Osteoblast (primary cell): ENCODE measurements around the gene HAAO.

DNA sequence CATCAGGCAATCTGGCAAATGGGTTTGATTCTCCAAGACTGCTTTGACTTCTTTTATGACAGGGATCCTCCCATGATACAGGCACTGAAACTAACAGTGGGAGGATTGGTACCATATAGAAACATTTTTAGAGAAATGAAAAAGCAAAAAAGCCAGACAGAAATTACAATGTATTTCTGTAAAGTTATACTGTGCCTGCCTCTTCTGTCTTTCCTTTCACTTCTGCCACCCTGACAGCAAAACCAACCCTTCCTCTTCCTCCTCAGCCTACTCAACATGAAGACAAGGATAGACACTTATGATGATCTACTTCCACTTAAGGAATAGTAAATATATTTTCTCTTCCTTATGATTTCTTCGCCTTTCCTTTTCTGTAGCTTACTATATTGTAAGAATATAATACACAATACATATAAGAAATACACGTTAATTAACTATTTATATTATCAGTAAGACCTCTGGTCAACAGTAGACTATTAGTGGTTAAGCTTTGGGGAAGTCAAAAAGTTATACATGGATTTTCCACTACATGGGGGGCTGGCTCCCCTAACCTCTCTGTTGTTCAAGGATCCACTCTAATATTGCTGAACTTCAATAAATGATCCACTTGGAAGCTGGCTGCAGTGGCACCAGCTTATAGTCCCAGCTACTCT, 28.1 kb downstream of the MAP4K3 start:
- CAGE, long polyA plus RNA: no peak
- RRBS: no CpG with 5 or more reads among the region's 2 CpGs

DNA sequence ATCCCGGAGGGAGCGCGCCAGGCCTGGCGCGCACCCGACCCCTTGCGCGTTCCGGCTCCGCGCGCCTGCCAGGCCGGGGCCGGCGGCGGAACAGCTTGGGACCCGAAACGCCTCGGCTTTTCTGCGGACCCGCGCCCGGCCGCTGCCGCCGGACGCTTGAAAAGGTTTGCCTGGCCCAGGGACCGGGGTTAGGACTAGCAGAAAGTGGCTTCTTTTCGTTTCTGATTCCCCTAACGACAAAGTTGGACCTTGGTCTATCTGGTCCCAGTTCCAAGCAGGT, 227 bp upstream of the MAP4K3 start:
- CAGE, long polyA plus RNA: no peak
- RRBS: 1% methylated on average over 19 of the region's 30 CpGs

DNA sequence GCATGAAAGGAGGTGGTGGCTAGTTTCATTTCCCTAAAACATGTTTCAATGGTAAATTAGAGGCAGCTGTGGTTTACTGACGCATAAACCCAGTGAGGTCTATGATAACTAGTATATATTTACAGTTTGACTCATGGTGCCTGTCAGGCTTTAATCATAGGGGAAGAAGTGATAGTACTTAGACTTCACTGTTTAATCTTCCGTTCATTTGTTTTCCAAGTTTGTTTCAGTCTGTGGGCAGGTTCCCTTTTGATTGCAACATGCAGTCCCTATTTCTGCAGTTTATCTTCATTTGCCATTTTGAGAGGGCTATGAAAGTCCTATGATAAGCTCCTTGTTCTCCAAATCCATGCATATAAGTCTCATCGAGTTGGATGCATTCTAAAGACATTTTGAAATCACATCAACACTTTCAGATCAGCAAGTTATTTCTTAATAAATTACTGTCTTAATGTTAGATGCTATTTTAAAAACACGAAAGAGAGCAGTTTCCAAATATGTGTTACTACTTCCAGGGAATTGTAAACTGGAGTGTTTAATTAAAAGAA, 55.2 kb upstream of the MAP4K3 start:
- CAGE, long polyA plus RNA: no peak
- RRBS: no CpG with 5 or more reads among the region's 4 CpGs

DNA sequence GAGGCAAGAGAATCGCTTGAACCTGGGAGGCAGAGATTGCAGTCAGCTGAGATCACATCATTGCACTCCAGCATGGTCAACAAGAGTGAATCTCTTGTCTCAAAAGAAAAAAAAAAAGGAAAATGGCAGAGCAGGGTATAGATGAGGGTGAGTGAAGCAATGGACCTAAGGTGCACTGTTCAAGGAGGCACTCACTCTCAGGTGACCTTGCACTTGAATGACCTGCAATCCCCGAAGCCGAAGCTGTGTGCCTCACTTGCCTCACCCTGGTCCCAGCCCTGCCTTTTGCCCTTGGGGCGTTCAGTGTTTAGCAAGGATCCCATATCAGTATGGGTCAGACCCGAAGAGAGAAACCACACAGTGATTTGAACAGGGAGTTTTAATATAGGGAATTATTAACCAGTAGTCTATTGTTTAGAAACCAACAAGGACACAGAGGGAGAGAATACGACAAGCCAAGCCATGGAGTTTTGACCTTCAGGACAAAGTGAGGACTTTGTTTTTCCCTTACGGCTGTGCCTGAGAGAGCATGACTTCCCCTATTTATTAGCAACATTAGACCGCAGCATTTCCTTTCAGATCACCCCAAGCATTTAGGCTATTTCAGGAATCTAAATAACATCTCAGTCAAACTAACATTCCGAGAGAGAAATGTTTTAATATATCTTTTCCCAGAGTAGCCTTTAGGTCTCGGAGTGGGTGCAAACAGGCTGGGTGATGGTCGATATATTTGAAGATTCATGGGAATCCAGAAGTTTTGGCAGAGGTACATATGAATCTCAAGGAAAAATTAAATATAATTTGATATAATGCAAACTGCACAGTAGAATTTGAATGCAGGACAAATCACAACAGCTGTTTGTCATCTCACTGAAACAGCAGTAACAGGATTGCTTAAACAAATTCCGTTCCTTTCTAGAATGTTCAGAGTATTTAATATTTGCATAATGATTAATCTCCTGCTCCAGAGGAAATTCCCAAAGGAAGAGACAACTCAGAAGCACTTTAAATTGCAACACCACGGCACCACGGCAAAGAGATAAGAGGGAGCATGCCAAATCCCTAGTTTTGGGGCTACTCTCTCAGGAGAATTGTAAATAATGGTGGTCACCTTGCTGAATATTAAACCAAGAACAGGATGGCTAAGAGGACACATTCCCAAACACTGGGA, 67.4 kb upstream of the MAP4K3 start:
- CAGE, long polyA plus RNA: no peak
- RRBS: no CpG with 5 or more reads among the region's 14 CpGs

DNA sequence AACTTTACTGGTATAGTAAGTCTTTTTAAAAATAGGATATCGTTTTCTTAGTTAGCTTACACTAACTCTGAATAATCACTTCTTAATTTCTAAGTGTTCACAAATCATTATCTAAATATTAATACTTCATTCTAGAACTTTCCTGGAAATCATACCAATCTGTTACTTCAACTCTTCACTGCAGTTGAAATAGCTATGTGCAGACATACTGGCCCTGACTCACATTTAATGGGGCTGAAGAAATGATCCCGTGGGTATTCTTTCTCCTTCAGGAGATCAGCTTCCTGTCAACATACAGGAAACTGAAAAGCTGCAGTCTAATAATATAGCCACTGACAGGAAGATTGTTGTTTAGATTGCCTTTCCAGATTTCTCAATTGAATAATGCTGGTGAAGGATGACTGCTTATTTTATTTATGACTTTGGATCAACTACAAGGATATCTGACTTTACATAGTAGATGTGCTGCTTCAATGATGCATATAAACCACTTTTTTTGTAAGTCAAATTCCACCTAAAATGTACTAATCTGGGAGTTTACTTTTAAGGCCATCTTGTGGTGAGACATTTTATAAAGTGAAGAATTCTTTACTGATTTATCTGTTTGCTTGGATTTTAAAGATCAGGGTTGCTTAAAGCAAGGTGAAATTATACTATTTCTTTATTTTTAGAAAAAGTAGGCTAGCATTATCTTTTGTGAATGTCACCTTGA, 93.3 kb upstream of the MAP4K3 start:
- CAGE, long polyA plus RNA: no peak
- RRBS: no CpG with 5 or more reads among the region's 2 CpGs

GRCh38 chr2:39664899-39665774, 580 bp upstream of the TMEM178A start:
- CAGE, long polyA plus RNA: no peak
- RRBS: 3% methylated on average over 3 of the region's 42 CpGs

- CAGE, long polyA plus RNA: no peak
- RRBS: no CpG with 5 or more reads among the region's 10 CpGs
Measured at GRCh38 chr2:39737600-39738208, 41.4 kb downstream of the THUMPD2 start.

DNA sequence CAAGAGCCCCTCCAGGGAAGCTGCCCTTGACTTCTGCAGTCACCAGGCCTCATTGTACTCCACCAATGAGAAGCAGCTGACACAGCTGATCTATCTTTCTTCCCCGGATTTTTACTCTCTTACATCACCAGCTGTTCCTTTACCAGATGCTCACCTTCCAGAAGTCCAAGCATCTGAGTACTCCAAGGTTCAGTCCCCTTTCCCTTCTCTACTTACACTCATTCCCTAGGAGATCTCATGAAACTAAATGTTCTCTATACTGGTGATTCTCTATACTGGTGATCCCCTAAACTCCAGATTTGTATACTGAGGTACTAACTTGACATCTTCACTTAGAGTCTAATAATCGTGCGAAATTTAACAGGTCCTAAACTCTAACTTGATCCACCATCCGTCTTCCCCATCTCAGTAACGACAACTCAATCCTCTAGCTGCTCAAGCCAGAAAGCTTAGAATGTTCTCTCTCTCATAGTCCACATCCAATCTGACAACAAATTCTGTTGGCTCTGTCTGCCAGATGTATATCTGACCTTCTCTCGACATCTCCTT, 25.7 kb downstream of the THUMPD2 start:
- CAGE, long polyA plus RNA: no peak
- RRBS: no CpG with 5 or more reads among the region's 6 CpGs

DNA sequence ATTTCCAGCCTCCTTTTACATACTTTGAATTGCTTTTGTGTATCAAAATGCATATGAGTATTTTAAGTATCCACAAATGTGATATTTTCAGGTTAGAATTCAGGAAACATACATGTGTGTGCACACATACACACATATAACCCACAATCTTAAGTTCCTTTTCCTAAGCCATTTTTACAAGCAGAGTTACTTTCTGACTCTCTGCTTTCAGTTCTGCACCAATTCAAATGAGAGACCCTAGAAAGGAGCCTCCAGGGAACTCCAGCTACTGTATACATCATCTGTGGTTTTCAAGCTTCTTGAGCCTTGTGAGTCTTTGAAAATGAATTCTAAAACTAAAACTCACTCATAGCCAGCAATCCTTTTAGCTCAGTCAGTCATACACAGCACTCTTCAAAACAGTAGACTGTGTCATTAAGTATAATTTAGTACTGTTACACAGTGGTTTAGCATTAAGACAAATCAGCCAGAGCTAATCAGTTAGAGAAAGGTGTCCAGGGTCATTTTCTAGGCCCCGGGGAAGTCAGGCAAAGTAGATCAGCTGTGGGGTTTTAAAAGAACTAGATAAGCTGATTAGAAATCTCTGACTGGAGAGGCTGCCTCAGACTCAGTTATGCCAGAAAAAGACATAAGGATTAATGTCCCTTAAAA, 322.0 kb upstream of the THUMPD2 start:
- CAGE, long polyA plus RNA: no peak
- RRBS: no CpG with 5 or more reads among the region's 1 CpG

DNA sequence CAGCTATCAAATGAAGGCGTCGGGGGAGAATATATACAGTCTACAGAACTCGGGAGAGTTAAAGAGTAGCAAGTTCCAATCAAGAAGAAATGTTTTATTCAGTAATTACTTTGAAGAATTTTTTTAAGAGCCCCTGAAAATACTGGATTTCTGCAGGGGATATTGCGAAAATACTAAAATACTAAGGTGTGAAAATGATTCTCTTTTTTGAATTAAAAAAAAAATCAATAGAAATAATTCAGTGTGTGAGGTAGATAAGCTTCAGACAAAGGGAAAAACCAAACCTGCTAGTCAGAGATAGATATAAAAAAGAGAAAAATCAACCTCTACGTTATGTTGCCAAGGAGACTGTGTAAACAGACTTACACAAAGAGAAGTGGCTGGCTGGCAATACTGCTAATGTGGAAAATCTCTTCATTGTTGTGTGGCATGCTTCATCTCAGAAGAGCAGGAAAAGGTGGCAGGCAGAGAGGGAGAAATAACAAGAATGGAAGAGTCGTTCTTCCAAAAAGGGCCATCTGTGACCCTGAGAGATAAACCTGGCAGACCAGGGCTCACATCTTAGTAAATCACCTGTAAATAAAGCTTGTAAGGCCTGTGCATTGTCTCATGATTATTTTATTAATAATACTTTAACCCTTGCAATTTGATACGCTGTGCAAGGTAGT, 200.8 kb downstream of the SLC8A1 start:
- CAGE, long polyA plus RNA: no peak
- RRBS: no CpG with 5 or more reads among the region's 7 CpGs

DNA sequence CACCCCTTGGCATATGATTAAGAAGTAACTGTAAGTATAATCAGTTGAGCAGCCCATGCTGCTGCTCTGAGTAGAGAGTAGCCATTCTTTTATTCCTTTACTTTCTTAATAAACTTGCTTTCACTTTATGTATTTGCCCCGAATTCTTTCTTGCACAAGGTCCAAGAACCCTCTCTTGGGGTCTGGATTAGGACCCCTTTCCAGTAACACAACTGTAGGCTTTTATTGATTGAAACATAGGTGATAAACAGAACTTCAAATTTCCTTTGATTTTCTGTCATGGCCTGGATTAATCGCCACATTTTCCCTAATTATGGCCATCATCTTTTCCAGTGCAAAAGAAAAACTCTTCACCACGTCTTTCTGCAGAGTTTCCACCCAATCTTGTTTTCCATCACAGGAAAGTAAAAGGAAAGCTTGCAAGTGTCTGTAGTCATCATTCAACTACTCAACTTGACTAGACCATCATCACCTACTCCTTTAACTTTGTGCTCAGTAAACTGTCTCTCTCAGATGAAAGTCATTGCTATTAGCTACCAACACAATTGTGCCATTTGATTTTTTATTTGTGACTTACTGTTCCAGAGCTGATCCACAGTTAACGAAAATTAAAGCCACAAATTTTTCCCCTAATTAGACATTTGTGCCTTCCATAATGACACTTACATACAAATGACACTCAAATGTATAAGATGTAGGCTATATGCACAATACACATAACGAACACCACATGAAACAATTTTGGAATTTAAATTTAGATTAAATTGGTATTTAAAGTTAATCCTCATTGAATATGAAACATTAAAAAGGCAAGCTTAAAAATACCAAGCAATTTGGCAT, 49.3 kb downstream of the SLC8A1 start:
- CAGE, long polyA plus RNA: no peak
- RRBS: no CpG with 5 or more reads among the region's 5 CpGs

GRCh38 chr2:41847727-41848622, 199.8 kb upstream of the PKDCC start:
- CAGE, long polyA plus RNA: no peak
- RRBS: no CpG with 5 or more reads among the region's 9 CpGs

DNA sequence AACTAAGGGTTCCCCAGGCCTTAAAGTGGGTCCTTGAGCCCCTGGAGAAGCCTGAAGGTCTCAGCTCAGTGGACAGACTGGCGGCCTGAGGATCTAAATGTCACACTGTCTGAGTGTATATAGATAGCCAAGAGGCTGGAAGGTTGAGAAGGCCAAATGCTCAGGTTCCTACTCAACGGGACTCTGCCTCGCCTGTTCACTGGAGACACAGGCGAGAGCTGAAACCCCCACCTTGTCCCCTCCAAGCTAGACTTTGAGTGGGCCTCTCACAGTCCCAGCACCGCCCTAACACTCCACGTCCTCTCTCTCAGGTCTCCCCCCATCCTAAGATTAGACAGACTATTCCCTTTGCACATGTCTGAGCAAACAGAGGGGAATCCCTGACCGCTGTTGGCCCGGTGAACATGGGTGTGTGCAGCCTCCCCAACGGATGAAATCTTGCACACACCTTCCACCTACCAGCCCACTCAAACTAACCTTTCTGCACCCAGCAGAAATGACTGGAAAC, 1.7 kb downstream of the PKDCC start:
- CAGE, long polyA plus RNA: no peak
- RRBS: no CpG with 5 or more reads among the region's 9 CpGs

DNA sequence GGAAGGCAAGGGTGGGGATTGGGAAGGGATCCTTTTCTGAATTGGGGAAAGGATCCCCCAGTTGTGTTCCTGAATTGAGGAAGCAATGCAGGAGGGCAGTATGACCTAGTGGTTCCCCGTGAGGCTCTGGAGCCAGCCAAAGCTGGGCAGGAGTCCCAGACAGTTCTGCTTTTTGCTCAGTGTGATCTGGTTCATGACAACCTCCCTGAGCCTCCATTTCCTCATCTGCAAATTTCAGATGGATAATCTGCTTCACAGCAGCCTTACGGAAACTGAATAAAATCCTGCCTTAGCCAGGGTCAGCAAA, 12.8 kb downstream of the PKDCC start:
- CAGE, long polyA plus RNA: no peak
- RRBS: no CpG with 5 or more reads among the region's 2 CpGs

DNA sequence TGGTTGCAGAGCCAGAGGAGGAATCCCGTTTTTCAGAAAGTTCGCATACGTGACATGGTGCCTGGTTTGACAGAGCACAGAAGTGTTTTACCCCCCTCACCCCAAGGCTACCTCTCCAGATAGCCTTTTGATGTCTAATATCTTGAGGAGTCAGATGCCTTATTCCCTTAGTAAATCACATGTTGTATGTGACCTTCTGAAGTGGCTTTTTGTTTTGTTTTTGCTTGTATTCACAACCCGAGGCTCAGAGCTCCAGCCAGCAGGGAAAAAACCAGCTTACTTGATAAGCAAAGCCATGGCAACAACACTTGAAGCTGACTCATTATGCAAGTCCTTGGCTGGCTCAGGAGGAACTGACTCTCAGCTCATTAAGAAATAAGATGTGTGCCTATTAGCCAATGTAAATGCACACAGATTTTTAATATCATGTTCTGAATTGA, 41.5 kb downstream of the OXER1 start:
- CAGE, long polyA plus RNA: no peak
- RRBS: no CpG with 5 or more reads among the region's 4 CpGs

DNA sequence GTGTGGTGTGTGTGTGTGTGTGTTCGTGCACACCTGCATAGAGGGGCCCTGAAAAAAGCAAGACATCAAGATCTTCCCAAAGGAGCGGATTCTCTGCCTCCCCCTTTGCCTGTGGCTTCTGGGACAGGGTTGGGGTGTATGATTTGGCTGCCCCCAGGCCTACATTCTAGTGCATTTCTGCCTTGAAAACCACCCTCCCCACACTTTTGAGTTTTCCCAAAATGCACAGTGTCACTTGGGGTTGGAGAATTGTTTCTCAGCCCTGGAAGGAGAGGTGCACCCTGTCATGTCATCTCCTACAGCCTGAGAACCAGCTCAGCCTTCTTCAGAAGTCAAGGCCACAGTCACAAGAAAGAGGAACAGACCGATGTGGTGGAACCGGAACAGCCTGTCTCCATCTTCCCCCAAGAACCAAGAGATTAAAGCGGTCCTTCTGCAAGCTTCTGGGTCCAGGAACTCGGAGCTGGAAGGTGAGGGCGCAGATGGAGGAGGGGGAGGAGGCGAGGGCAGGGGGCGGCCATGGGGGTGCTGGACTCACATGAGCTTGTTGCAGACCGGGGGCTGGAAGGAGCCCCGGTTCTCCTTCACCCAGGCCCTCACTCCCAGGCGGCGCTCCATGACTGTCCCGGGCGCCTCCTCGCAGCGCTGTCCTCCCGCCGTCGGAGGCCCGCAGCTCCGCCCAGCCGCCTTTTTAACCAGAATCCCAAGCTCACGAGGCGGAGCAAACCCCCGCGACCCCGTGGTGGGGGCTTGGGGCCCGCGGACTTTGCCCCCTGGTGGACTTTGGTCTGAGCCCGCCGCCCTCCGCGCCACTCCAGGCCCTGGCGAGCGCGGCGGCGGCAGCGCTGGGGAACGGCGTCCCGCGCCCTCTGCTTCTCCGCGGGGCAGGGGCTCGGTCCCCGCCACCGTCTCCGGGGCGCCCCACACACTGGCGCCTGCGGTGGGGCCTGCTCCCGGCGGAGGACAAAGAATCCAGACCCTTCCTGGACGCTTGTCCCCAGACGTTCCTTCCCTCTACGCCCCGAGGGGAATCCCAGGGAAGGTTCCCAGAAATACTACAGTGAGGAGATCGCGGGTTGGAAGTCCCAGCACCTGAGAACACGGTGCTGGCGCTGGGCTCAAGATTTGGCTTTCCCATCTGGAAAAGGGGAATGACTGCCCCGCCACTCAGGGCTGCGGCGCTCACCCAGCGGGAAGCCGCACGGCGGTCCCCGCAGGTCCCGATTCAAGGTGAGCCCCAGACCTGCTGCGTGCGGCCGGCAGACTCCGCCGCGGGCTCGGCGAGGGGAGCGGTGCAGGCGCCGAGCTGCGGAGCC, at the start of gene HAAO:
TSS of gene HAAO (minus strand) at position 665 of the 1,316 bp plus-strand sequence.
- CAGE, long polyA plus RNA: no peak
- RRBS: 4% methylated on average over 19 of the region's 84 CpGs

- CAGE, long polyA plus RNA: no peak
- RRBS: no CpG with 5 or more reads among the region's 11 CpGs
Measured at GRCh38 chr2:42917233-42917757, 124.9 kb upstream of the HAAO start.

DNA sequence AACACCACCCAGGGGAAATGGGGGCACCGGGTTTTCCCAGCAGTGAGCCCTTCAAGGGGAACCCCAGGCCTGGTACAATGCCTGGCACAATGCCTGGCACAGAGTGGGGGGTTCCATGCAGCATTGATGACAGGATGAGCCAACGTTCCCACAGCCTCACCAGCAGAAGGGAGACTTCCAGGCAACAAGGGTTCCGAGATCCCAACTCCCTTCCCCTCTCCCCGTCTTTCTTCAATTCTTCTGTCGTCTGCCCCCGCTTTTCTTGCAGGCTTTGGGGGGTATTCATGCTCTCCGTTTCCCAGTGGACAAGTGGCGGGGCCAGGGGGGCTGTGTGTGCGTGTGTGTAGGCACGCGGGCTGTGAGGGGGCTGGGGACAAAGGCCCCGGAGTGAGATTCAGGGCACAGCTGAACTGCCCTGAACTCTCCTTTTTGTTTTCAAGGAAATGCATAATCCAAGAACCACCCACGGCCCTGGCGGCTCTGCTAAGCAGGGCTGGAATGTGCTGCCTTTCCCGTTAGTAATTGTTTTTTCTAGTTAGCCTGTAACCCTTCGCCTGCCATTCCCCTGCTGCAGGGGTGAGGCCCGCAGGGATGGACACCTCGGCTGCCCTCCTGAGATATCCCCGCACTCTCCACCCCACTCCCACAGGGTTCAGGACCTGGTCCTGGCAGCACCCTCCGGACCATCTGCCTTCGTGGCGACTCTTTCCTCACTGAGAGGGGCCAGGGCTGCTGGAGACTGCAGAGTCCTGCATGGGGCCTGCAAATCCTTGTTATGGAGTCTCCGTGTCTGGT, 132.3 kb upstream of the HAAO start:
- CAGE, long polyA plus RNA: no peak
- RRBS: no CpG with 5 or more reads among the region's 23 CpGs

- CAGE, long polyA plus RNA: no peak
- RRBS: no CpG with 5 or more reads among the region's 1 CpG
Measured at GRCh38 chr2:43051082-43051374, 175.4 kb downstream of the ZFP36L2 start.

GRCh38 chr2:43110366-43111037, 115.9 kb downstream of the ZFP36L2 start:
- CAGE, long polyA plus RNA: no peak
- RRBS: no CpG with 5 or more reads among the region's 11 CpGs